Suprapubic skin (tissue), 4 donors: ENCODE measurements around the gene NEMP2.

GRCh38 chr2:190352651-190353651, 9.6 kb downstream of the INPP1 start:
- PRO-cap = no peak
- RAMPAGE, long total RNA, 4 experiments = no peak in any of the 4 experiments

DNA sequence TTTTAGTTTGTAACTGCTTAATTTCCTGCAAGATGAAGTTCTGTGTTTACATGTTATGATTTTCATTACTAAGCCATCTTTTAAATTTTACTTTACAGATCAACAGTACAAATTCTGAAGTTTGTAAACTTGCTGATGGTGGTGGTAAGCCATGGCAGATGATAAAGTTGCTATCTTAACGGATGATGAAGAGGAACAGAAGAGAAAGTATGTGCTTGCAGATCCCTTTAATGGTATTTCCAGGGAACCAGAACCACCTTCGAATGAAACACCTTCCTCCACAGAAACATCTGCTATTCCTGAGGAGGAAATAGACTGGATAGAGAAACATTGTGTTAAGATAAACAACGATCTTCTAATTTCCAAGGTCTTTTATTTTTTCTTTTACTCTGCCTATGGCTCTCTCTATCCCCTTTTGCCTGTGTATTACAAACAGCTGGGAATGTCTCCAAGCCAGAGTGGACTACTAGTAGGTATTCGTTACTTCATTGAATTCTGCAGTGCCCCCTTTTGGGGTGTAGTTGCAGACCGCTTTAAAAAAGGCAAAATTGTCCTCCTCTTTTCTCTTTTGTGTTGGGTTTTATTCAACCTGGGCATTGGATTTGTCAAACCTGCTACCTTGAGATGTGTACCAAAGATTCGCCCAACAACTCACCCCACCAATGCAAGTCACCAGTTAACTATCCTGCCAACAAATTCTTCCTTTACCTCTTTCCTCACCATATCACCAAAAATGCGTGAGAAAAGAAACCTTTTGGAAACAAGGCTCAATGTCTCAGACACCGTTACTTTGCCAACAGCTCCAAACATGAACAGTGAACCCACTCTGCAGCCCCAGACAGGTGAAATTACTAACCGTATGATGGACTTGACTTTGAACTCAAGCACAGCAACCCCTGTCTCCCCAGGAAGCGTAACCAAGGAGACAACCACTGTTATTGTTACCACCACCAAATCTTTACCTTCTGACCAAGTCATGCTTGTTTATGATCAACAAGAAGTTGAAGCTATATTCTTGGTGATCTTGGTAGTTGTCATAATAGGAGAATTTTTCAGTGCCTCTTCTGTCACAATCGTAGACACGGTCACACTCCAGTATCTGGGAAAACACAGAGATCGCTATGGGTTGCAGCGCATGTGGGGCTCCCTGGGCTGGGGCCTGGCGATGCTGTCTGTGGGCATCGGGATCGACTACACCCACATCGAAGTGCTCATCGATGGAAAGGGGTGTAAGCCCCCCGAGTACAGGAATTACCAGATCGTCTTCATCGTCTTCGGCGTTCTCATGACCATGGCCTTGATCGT, 28.2 kb downstream of the MFSD6 start:
- PRO-cap = no peak
- RAMPAGE, long total RNA, 4 experiments = start-site peak on the plus strand in 1 of 4 experiments, centred at positions 246 to 1,098 of the sequence, 18 to 82 reads per replicate

- PRO-cap = no peak
- RAMPAGE, long total RNA, 4 experiments = no peak in any of the 4 experiments
Observed at GRCh38 chr2:190477771-190478618, 56.5 kb downstream of the NEMP2 start.

- PRO-cap = no peak
- RAMPAGE, long total RNA, 4 experiments = start-site peak on the plus strand in 1 of 4 experiments, at chr2:190488666-190488794 at its widest, 21 to 30 reads per replicate
Observed at GRCh38 chr2:190488541-190489027, 45.9 kb downstream of the NEMP2 start.

DNA sequence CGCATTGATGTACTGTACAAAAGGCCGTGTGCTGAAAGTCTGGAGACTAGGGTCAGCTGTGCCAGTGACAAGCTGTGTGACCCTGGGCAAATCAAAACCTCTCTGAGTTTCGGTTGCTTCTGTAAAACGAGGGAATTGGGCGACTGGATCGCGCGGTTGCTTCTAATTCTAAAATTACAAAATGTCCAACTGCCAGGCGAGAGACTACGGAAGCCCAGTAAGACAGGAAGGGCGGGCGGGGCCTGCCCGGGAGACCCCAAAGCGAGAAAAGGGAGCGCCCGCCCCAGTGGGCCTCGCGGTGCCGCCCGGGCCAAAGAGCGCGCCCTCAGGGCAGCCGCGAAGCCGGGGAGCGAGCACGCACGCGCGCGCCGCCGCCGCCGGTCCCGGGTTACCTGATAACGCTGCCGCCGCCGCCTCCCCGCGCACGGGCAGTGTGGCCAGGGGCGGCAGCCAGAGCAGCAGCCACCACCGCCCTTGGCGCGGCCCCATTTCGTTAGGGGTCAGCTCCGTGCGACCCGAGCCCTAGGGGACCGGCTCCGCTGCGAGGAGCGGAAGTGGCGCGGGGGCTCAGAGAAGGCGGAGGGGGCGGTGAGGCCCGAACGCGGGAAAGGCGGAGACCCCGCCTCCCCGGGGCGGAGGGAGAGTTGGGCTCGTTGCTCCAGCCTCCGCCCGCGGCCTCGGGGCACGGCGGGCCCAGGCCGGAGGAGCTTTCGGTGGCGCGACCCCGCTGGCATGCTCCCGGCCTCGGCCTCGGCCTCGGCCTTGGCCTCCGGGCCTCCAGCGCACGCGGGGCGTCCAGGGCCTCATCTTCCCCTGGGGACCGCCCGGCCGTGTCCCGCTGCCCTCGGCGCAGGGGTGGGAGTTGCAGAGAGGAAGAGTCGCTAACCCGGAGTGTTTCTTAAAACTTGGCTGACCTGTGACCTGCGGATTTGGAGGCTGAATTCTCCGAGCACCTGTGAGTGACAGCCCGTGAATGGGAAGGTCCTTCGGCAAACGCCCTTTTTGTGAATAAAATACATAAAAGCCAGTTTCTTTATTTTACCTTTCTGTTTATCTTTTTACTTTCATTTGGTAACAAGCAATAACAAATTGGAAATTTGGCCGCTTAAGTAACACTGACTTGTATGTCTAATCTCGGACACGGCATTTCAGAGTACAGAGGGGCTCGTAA, at the start of gene NEMP2:
Gene NEMP2 (minus strand): TSS at position 556 of the 1,171 bp plus-strand sequence.
- PRO-cap = bidirectional peak, plus-strand start at position 431 of the sequence, minus-strand start at position 394 of the sequence; bidirectional peak, plus-strand start at position 672 of the sequence, minus-strand start at position 540 of the sequence
- RAMPAGE, long total RNA, 4 experiments = start-site peak on the plus strand in 1 of 4 experiments, centred at position 696 of the sequence, 5 reads per replicate; start-site peak on the minus strand in 1 of 4 experiments, centred at position 569 of the sequence, 39 reads per replicate

DNA sequence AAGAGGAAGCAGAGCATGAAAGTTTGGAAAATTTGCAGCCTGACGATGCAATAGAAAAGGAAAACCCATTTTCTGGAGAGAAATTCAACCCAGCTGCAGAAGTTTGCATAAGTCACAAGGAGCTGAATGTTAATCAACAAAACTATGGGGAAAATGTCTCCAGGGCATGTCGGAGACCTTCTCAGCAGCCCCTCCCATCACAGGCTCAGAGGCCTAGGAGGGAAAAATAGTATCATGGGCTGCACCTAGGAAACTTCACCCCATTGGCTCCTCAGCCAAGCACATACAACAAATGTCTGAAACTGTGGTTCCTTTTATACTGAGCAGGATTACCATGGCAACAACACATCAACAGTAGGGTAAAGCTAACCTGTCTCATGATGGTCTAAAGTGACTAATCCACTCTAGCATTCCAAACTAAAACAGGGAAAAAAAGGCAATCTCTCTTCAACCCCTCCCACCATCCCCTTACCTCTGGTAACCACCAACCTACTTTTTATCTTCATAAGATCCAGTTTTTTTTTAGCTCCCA, 3.2 kb upstream of the NEMP2 start:
- PRO-cap = no peak
- RAMPAGE, long total RNA, 4 experiments = no peak in any of the 4 experiments

GRCh38 chr2:190659303-190659851, 10.5 kb downstream of the NAB1 start:
- PRO-cap = no peak
- RAMPAGE, long total RNA, 4 experiments = no peak in any of the 4 experiments

DNA sequence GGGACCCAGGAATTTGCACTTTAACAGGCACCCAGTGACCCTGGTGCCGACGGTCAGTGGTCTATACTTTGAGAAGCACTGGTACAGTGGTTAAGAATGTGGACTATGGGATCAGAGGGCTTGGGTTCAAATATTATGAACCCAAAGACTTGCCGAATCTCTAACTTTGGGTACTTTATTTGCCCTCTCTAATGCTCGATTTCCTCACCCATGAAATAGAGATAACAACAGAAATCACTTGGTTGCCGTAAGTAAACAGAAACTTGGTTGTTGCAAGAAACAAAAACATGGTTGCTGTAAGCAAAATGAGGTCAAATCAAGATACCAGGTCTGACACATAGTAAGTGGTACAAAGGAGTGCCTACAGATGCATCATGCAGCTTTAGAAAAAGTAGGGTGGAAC, 69.5 kb upstream of the GLS start:
- PRO-cap = no peak
- RAMPAGE, long total RNA, 4 experiments = no peak in any of the 4 experiments

GRCh38 chr2:190846827-190847225, 33.8 kb upstream of the GLS start:
- PRO-cap = no peak
- RAMPAGE, long total RNA, 4 experiments = no peak in any of the 4 experiments

GRCh38 chr2:190920555-190921388, 40.2 kb downstream of the GLS start:
- PRO-cap = no peak
- RAMPAGE, long total RNA, 4 experiments = no peak in any of the 4 experiments

GRCh38 chr2:190947677-190948468, 66.1 kb downstream of the STAT1 start:
- PRO-cap = no peak
- RAMPAGE, long total RNA, 4 experiments = no peak in any of the 4 experiments

- PRO-cap = no peak
- RAMPAGE, long total RNA, 4 experiments = no peak in any of the 4 experiments
Observed at GRCh38 chr2:190949755-190950544, 64.0 kb downstream of the STAT1 start.

DNA sequence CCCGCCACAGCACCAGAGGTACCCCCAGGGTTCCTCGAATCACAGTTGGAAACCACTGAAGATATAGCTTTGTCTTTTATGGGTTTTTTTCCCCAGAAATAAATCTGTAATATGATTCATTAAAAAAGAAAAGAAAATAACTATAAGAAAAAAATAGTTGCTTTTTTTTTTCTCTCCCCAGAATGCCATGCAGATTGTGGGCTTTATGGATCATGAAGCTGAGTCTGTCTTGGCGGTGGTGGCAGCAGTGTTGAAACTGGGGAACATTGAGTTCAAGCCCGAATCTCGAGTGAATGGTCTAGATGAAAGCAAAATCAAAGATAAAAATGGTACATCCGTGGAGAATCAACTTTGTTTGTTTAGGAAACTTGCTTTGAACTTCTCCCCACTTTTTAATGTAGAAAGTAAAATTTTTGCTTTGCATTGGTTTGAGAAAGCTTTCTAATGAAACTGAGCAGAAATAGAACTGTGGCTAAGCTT, 118.4 kb downstream of the MYO1B start:
- PRO-cap = no peak
- RAMPAGE, long total RNA, 4 experiments = no peak in any of the 4 experiments

DNA sequence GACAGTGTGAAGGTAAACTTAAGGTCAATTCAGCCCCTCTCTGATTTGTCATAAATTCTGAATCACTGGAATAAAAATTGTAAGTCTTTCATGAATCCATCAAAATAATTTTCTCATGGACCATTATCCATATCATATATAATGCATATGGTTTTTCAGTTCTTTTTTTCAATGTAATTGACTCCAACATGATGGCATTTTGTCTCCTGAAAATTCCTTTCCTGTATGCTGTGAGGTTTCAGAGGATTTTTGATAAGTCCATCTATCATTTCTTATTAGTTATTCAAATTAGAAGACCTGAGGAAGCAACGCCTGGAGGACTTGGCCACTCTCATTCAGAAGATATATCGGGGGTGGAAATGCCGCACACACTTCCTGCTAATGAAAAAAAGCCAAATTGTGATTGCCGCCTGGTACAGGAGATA, 147.6 kb downstream of the MYO1B start:
- PRO-cap = no peak
- RAMPAGE, long total RNA, 4 experiments = no peak in any of the 4 experiments

GRCh38 chr2:191656488-191656820, 21.5 kb upstream of the NABP1 start:
- PRO-cap = no peak
- RAMPAGE, long total RNA, 4 experiments = no peak in any of the 4 experiments

GRCh38 chr2:191995307-191995749, 148.4 kb upstream of the CAVIN2 start:
- PRO-cap = no peak
- RAMPAGE, long total RNA, 4 experiments = no peak in any of the 4 experiments

GRCh38 chr2:192194345-192194812, 354 bp downstream of the TMEFF2 start:
- PRO-cap = no peak
- RAMPAGE, long total RNA, 4 experiments = no peak in any of the 4 experiments

- PRO-cap = no peak
- RAMPAGE, long total RNA, 4 experiments = no peak in any of the 4 experiments
Observed at GRCh38 chr2:192222922-192223322, 28.2 kb upstream of the TMEFF2 start.

- PRO-cap = no peak
- RAMPAGE, long total RNA, 4 experiments = no peak in any of the 4 experiments
Observed at GRCh38 chr2:194602548-194603200, 1054.4 kb upstream of the SLC39A10 start.

DNA sequence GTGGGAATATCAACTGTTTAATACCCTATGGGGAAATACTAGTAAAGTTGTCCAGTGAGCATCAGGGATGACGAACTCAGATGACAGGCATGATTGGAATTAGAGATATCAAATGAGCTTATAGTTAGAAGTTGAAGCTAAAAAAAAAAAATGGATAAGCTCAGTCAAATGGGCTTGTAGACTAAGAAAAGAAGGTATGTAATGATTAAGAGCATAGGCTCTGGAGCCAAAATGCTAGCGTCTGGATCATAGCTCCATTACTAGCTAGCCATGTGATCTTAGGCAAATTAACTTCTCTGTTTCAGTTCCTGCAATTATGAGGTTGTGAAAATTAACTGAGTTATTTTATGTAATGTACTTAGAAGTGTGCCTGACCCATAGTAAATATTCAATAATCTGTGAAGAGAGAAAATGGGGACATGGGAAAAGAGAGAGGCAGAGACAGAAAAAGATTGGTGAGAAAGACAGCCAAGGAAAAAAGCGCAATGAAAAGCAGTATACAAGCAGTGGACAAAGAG, 95.8 kb upstream of the SLC39A10 start:
- PRO-cap = no peak
- RAMPAGE, long total RNA, 4 experiments = no peak in any of the 4 experiments